Parietal lobe (tissue), 2 donors: ENCODE measurements around a stretch of chr7.

DNA sequence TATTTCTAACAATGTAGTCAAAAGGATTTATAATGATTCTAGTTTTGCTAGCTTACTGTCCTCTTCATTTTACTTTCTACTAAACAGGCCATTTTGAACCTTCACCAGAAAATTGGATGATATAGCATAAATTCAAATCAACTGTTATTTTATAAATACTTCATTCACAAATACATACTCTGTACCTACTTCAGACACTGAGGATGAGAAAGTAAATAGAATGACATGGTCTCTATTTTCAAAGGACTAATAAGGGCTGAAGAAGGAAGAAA is 5.4 kb downstream of the NAMPT start:
- RAMPAGE, long total RNA, result no peak

DNA sequence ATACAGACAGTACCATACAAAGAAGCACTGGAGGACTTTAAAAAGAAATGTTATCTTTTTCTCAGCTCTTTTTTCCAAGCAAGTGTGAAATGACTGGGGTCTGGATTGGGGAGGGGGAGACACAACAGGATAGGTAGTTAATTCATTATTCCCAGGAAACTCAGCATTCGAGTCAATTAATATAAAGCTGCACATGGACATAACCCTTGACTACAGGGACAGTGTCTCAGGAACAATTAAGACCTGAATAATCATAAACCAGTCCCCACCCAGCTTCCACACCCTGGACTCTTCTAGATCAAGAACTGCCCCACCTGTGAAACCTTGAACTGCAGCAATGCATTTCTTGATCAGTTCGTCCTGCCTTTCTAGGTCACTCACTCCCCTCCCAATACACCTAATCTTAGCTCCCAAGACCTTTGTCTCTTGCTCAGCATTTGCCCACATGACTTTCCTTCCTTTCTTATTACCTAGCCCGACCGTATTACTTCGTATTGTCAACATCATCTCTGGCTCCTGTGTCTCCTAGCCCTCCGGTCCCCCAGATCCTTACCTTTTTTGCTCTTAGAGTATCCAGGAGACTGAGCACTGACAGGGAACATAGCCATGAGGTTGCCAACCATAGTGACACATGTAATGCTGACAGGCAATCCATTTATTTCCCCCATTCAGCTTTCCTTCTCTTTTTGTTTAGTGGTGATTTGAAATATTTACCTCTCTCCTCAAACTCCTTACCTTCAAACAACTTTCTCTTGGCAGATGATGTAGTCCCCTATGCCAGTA is 5.5 kb upstream of the NAMPT start:
- RAMPAGE, long total RNA, result no peak

DNA sequence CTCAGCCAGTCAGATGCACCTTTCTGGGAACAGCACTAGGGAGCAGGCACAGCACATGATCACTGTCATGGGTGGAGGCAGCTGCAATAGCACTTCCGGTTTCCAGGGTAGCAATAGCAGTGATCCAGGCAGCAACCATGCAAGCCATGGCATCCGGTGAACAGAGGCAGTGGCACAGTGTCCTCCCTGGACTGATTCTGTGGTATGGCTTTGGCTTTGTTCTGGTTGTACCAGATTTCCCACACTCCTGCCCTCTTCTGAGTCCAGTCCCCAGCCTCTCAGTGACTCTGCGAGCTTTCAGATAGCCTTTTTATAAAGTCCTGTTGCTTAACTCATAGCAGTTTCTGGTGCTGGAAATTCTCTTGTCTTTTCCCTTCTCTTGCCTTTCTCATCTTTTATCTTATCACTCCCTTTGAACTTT is 86.9 kb upstream of the NAMPT start:
- RAMPAGE, long total RNA, result no peak

GRCh38 chr7:106416936-106418009 is 132.5 kb upstream of the NAMPT start:
- RAMPAGE, long total RNA, result no peak

DNA sequence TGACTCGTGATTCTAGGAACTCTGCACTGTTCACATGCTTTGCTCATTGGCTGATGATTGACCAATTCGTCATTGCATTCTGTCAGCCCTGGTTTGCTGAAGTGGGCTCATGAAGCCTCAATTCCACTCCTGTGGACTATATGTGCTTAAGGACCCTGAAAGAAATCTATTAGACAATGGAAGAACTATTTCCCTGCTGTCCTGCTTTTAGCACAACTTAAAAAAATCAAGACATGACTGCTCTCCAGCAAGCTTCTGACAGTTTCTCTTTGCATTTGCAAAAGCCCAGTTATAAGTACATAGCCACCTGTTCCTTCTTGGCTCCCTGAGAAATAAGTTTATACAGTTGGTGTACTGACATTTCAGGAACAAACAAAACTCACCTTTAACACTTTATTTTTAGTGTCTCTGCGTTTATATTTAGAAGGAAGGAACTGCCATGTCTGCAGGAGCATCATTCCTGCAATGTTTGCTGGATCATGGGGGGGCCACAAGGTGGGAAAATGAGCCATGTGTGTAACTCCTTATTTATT is 146.0 kb upstream of the NAMPT start:
- RAMPAGE, long total RNA, result no peak

- RAMPAGE, long total RNA, result no peak
Observed at GRCh38 chr7:106484475-106484846, 176.5 kb downstream of the CCDC71L start.

DNA sequence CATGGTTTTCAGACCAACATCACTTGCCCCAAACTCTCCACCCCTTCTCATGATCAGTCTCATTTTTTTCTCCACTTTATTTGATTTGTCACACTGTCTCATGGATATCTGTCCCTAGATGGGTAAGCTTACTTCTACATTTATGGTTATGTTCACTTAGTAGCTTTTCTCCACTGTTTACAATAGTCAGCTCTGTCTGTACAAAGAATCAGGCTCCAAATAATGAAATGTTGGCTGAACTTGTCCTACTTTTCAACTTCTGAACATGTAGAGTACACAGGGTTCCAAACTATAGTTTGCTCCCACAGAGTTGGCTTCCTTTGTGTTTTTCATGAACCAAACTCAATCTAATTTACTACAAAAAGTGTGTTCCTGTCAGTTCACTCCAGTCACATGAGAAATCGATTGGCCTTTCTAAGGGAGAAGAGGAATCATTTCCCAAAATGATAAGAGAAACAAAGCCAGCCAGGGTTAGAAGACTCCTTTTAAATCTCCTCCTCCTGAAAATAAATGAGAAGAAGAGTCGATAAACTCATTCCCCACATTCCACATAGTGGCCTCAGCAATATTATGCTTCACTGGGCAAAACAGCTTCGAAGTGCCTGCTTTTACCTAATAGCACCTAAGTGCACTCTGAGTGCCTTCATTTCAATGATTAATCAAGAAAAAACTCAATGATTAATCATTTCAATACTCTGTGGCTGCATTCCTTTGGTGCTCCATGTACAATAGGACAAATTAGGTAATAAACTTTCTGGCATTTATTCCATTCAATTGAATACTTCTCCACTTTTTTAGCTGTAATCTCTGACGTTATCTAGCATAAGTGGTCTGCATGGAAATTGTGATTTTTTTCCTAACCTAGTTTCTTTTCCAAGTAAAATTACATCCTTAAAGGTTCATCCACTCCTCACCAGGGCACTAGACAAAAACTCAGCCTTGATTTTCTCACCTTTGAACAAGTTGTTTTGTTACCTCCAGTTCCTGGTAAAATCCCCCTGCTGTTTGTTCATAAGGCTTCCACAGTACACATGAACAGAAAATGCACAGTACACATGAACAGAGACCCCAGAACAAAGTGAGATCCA is 174.7 kb downstream of the CCDC71L start:
- RAMPAGE, long total RNA, result no peak

DNA sequence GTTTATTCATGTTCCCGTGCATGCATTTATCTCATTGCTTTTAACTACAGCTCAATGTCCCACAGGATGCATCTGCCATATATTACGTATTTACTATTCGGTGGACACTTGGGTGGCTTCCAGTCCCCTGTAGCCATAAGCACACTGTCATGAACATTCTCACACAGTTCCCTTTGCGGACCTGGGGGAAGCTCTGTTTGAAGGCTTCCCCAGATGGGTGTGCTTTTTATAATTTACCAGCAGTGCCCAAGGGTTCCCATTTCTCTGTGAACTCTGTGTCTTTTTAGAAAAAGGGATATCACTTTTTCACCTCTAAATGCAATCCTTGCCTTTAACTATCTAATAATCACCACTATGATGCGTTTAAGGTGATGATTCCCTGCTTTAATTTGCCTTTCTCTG is 122.2 kb downstream of the CCDC71L start:
- RAMPAGE, long total RNA, result no peak

GRCh38 chr7:106598648-106599267 is 62.2 kb downstream of the CCDC71L start:
- RAMPAGE, long total RNA, result no peak

DNA sequence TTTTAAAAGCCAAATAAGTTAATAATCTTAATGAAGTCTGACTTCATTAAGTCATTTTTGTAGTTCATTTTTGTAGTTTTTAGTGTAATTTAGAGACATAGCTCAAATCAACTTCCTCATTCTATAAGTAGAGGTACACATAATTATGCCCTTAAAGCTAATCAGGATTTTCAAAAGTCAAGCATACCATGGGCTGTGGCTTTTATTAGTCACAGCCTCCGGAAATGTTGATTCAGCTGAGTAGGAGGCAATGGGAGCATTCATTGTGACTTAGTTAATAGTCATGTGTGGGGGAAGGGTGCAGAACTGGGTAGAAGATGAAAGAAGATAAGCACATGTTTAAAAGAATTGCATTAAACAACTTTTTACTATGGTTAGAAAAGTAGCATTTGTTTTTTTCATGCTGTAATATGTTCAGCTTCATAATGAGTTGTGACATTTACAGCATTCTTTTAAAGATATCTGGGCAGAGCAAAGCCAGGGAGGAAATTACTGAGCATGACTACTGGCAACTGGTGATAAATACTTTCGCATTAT is 57.3 kb upstream of the CCDC71L start:
- RAMPAGE, long total RNA, result no peak

- RAMPAGE, long total RNA, result no peak
Observed at GRCh38 chr7:106770034-106770359, 95.1 kb upstream of the PIK3CG start.

DNA sequence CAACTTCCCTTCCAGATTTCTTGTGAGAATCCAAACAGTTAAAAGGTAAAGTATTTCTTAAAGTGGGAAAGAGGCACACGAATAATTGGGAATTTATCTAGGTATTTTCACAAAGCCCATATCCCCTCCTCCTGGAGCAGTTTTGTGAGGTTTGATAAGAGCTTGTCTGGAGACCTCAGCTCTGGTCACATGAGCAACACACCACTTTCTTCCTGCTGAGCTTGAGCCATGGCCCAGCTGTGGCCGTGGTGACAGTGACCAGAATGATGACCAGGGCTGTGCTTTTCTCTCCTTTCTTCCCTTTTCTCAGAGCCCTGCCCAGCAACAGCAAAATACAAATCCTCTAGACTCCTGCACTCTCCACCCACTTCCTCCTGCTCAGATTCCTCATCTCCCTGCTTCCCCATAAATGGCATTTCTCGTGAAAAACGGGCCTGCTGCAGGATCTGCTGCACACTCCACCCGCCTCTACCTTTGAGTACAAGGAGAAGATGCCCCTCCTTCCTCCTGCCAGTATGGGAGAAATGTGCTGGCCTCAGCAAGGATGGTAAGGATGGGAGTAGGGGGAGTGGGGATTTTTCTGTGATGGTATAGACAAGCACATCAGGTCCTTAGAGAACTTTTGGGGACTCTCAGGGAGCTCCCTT is 87.8 kb downstream of the PIK3CG start:
- RAMPAGE, long total RNA, result no peak

- RAMPAGE, long total RNA, result no peak
Observed at GRCh38 chr7:106978321-106978942, 66.1 kb upstream of the PRKAR2B start.

GRCh38 chr7:107213396-107213808 is 44.6 kb downstream of the HBP1 start:
- RAMPAGE, long total RNA, result no peak

- RAMPAGE, long total RNA, result no peak
Observed at GRCh38 chr7:107387447-107388077, 82.3 kb upstream of the GPR22 start.

DNA sequence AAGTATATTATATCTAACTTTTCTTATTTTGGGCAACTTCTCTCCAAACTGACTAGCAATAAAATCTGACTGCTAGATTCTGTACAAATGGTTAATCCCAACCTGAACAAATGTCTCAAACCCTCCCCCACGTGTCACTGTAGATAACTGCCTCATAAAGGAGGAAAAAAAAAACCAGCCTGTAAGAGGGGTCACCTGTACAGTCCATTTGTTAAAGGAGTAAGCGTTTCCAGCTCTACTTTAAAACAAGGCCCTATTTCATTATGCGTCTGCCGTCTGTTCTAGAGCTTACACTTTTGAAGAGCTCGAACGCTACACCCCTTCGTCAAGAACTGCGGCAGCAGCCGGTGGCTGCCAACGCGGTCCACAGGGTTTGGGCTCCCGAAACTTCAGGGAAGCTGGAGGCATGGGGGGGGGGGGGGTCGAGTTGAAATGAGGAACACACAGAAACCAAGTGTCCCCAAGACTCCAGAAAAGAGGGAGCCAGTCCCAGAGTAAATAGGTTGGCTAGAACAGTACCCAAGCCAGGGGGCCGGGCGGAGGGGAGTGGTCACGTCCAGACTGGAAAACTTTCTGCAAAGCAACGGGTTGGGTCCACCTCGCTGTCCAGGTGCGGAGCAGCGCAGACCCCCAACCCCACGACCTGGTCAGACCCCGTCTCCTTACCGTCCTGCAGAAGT is 443 bp downstream of the COG5 start:
- RAMPAGE, long total RNA, result no peak

- RAMPAGE, long total RNA, result no peak
Observed at GRCh38 chr7:107595117-107595731, 15.2 kb downstream of the BCAP29 start.

- RAMPAGE, long total RNA, result no peak
Observed at GRCh38 chr7:107628724-107629110, 31.9 kb upstream of the SLC26A4 start.

DNA sequence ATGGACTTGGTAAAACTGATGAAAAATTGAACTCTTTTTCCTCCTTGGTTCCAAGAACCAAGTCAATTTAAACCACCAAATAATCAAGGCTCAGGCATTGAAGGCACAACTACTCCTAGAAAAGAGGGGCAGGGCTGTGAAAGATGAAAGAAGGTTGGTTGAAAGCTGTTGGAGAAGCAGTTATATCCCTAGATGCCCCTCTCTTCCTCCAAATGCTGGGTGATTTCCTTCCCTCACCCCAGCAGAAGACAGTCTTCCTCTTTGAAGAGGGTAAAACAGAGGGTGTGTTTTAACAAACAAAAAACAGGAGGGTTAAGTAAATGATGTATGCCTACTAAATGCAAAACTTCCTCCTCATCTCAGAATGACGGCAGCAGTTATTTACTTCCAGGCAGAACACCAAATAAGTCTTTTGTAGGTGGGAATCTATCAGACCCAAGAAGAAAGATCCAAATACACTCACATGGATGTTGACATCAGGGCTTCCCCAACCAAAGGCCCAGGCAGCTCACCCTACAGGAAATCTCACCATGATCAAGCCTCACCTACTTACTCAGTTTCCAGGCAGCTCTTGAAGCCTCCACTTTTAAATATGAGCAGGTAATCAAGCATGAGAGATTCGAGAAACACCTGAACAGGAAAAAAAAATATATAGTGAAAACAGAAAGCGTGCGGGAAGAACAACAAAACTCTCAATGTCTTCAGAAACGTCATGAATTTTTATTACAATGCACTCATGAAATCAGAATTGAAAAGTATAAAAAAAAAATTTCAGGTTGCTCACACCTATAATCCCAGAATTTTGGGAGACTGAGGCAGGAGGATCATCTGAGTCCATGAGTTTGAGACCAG is 27.1 kb upstream of the SLC26A4 start:
- RAMPAGE, long total RNA, result no peak

GRCh38 chr7:107744719-107745035 is 735 bp downstream of the CBLL1 start:
- RAMPAGE, long total RNA, result no peak